Mononuclear cell (primary cell): Measurements from ENCODE around the gene LHX5.

DNA sequence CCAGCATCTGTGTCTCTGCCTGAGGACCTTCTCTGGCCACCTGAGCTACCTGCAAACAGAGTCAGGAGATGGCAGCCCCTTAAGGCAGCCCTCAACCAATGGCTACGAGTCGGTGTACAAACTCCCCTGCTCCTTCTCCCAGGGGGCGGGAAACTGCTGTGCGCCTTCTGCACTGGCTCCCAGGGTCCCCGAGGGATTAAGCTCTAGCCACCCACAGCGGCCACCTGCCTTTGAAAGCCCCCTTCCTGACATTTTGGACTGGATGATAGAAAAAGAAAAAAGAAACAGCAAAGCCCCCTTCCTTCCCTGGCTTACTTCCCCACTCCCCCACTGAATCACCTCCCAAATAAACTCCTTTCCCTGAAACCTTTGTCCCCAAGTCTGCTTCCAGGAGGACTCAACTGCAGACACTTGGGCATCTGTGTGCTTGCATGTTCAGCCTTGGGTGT, 6.1 kb downstream of the SDS start:
- RRBS = no CpG with 5 or more reads among the region's 6 CpGs

DNA sequence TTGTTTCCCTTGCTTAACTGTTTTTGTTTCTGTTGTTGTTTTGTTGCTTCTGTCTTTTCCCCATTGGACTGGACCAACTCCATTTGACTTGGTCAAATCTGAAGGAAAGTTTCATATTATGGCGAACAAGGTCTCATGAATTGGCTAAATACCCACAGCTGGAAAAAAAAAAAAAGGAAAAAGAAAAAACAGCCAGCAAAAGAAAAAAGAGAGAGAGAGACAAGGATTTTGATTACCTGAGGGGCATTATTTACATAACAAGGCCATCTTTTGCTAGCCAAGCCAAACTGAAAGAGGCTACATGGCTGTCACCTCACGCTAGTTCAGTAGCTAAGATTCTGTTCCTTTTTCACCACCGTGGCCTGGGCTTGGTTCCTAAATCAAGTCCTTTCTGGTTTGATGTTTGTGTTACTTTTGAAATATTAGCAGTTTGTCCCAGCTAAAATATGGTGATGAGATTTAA, 1.9 kb upstream of the SDS start:
- RRBS = no CpG with 5 or more reads among the region's 3 CpGs

DNA sequence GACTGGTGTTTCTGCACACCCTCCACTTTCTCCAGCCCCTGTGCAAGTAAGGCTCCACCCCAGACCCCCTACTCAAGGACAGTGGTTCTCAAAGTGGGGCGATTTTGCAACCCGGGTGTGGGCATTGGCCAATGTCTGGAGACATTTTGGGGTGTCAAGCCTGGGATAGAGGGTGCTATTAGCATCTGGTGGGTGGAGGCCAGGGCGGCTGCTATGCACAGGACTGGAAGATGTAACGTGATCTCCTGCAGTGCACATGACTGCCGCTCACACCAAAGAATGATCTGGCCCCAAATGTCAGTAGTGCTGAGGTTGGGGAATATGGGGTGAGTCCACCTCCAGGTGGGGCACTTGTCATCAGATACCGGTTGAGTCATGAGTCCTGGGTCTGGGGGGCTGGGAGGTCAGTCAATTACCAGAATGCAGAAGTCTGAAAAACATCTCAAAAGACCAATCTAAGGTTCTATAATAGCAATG, 6.2 kb upstream of the SDSL start:
- RRBS = no CpG with 5 or more reads among the region's 6 CpGs

- RRBS = no CpG with 5 or more reads among the region's 2 CpGs
Measured at GRCh38 chr12:113416444-113416618, 5.8 kb upstream of the SDSL start.

DNA sequence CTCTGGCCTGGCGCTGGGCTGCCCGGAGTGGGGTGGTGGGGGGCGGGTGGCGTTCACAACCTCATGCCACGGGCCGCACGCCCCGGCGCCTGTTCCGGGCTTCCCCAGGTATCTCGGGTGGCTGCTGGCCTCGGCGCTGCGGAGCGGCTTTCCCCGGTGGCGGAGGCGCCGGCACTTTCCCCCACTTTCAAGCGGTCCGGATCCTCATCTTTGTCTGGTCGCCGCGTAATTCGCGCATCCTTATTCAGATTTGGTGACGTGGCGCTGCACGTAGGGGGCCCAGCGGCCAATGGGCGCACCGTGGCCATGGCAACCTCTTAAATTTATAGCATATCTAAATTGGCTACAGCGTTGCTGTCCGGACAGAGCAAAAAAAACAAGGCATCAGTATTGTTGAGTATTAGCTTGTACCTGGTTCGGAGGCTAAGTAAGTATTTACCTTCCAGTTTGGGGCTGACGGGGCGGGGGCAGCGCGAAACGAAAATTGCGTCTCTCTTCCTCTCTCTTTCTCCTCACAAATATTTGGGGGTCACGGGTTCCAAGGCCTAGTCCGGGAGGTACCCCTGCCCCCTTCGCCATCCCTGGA, at the start of gene LHX5:
Gene LHX5 (minus strand): TSS at position 216 of the 586 bp plus-strand sequence.
- RRBS = 7% methylated on average over 15 of the region's 44 CpGs

DNA sequence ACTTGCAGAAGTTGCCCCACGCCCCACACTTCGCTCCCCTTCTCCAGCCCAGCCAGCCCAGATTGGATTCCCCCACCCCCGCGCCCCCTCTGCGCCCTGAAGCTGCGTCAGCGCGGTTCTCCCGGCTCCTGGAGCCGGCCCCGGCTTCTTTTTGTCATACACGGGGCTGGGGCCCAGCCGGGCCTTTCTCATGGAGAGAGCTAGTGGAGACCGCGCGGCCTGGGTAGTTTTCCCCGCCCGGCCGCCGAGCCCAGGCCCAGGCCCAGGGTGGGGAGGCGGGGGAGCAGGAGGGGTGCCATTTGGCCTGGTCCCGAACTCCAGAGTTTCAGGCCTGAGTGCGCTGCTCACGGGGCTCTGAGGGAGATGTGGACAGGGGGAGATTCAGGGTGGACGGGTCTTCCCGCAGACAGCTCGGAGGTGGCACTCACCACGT, 587 bp upstream of the LHX5 start:
- RRBS = 9% methylated on average over 8 of the region's 28 CpGs

- RRBS = no CpG with 5 or more reads among the region's 23 CpGs
Measured at GRCh38 chr12:113932644-113933586, 33.2 kb downstream of the RBM19 start.

DNA sequence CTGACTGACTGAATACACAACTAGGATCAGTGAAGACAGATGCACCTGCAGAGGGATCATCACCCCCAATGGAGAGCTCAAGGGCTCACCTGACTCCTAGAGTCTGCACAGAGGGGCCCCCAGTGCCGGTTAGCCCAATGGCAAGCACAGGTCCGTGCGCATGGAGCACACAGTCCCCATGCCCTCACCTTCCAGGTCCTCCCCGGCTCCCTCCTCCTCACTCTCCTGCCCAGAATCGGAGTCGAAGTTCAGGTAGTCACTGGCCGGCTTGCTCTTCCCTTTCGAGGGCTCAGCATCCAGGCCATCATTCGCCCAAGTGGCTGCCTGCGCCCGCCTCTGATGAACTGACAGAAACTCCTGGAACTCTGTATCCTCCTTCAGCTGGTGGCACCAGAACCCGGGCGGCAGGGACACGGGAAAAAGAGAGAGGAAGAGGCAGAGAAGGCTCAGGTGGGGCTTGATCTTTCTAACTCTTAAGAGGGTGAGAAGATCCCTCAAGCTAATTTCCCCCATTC, 7.0 kb downstream of the RBM19 start:
- RRBS = 96% methylated on average over 7 of the region's 14 CpGs

- RRBS = 10% methylated on average over 11 of the region's 29 CpGs
Measured at GRCh38 chr12:114407908-114408420, 2.0 kb upstream of the TBX5 start.

- RRBS = 11% methylated on average over 9 of the region's 19 CpGs
Measured at GRCh38 chr12:114480714-114481139, 74.8 kb upstream of the TBX5 start.

DNA sequence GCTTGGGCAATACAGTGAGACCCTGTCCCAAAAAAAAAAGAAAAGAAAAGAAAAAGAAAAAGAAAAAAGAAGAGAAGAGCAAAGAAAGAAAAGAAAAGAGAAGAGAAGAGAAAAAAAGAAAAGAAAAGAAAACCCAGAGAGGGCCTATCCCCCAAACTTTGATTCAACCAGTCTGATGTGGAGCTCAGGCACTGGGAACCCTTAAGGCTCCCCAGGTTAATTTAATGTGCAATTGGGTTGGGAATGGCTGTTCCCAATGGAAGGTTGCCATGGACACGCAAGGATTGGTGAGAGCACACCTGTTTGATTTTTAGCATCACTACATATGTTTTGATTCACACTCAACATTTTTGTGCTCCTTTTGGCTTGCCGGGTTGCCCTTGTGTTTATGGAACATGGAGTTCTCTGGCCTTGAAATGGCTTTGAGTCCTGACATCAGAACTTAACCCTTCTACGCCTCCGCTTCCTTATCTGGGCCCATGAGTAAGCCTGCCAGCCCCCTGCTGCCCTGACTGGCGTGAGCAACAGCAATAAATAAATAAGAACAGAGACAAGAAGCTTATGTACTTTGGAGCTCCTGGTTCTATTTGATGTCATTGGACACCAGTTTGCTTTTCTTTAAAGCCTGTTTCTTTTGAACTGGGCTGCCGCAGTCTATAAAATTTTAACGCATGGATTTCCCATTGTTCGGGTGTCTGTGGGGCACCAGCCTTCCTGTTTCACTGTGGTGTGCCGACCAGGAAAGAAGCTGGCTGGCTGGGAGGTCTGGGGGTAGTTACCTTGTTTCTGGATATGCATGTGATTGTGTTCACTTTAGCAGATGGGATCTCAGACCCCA, 28.0 kb downstream of the TBX3 start:
- RRBS = no CpG with 5 or more reads among the region's 9 CpGs

DNA sequence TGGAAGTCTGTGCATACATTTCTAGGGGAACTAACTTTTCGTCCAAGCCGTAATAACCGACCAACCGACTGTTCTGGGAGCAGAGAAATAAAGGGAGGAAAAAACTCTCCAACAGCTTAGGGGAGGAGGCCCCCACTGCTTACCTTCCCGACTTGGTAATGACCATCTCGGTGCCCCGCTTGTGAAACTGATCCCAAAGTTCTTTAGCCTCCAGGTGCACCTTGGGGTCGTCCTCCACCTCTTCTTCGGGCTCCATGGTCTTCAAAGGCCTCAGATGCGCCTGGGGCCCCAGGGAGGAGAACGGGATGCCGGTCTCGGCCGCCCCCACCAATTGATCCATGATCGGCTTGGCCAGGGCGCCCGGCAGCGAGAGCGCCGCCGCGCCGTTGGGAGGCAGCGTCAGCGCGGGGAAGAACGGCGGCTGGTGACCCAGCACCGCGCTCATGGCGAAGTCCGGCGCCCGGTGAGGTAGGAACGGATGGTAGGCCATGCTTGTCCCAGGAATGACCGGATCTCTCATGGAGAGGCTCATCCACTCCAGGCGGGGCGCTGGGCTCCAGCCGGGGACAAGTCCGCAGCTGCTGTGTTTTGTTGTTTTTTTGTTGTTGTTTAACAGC, 1.2 kb downstream of the TBX3 start:
- RRBS = 9% methylated on average over 22 of the region's 40 CpGs

- RRBS = no CpG with 5 or more reads among the region's 9 CpGs
Measured at GRCh38 chr12:114691250-114691814, 7.4 kb upstream of the TBX3 start.

DNA sequence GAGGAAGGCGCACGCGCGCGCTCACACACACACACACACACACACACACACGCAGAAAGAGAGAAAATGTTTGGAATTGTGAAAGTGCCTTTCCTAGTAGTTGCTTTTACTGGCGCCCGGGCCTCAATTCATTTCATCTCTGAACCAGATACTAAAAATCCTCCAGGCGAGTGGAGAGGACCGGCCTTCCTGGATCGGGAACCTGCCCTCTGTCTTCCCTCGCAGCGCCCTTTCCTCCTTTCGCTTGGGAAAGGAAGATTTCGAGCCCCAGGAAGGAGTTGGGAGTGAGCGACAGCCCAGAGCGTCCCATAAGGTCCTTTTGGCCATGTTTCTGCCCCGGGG, 7.8 kb upstream of the TBX3 start:
- RRBS = 3% methylated on average over 3 of the region's 18 CpGs

DNA sequence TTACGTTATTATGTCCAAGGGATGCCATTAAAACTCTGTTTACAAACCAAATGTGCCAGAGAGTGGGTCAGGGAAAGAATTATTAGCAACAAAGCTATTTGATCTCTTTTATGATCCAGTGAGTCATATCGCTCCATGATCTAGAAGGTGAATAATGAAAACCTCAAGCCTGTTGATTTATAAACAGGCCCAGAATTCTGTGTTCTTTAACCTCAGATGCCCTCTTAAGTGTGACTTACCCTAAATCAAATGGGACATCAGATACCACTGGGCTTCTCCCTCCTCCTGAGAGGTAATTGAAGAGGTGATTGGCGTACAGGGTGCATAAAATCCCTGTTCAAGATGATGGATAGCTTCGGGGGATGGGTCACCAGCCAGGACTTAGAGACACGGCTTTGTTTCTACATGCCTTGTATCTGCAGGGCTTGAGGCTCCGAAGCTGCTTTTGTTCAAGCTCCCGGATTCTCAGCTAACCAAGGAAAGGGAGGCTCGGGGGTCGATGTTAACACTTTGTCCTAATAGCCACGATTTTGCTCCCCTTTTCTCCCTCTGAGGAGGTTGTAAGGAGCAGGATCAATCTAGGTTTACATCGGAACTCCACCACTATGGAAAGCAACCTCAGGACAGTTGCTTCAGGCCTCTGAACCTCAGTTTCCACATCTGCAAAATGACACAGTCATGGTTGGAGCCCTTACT, 230.5 kb upstream of the TBX3 start:
- RRBS = no CpG with 5 or more reads among the region's 11 CpGs

- RRBS = no CpG with 5 or more reads among the region's 3 CpGs
Measured at GRCh38 chr12:115088454-115089065, 404.6 kb upstream of the TBX3 start.

DNA sequence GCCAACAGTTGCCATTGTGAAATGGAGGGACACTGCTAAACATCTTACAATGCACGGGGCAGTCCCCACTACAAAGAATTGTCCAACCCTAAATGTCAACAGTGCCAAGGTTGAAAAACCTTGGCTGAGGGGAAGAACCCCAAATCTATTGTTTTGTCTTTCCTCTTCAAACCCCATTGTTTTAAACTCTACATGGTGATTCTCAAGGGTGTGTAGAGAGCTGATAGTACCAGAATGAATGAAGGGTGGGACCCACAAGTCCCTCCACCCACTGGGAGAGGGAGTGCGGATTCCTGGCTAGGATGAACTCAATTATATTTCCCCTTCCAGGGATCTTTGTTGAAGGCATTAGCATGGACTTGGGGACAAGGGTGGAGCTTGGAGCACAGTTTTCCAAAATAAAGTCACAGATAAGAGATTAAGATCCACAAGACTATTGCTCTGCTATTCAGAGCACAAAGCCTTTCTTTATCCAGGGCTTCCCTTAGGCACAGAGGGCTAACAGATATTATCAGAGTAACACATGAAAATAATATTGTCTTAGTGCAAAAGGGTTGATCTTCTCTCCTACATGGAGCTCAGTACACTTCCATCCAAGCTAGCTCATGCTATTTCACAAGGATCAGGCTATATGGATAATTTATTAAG, 755.1 kb upstream of the TBX3 start:
- RRBS = no CpG with 5 or more reads among the region's 2 CpGs

- RRBS = no CpG with 5 or more reads among the region's 4 CpGs
Measured at GRCh38 chr12:115791329-115791900, 486.1 kb downstream of the MED13L start.

GRCh38 chr12:115949163-115949499, 328.4 kb downstream of the MED13L start:
- RRBS = no CpG with 5 or more reads among the region's 6 CpGs

- RRBS = no CpG with 5 or more reads among the region's 5 CpGs
Measured at GRCh38 chr12:115996356-115996730, 281.1 kb downstream of the MED13L start.